Measurements from ENCODE around the genes PARD6A and TSNAXIP1.

- PRO-cap, result no peak
- RAMPAGE, long total RNA, 3 experiments, result no peak in any of the 3 experiments
Observed at GRCh38 chr16:67571090-67571370, 8.7 kb downstream of the CTCF start.

DNA sequence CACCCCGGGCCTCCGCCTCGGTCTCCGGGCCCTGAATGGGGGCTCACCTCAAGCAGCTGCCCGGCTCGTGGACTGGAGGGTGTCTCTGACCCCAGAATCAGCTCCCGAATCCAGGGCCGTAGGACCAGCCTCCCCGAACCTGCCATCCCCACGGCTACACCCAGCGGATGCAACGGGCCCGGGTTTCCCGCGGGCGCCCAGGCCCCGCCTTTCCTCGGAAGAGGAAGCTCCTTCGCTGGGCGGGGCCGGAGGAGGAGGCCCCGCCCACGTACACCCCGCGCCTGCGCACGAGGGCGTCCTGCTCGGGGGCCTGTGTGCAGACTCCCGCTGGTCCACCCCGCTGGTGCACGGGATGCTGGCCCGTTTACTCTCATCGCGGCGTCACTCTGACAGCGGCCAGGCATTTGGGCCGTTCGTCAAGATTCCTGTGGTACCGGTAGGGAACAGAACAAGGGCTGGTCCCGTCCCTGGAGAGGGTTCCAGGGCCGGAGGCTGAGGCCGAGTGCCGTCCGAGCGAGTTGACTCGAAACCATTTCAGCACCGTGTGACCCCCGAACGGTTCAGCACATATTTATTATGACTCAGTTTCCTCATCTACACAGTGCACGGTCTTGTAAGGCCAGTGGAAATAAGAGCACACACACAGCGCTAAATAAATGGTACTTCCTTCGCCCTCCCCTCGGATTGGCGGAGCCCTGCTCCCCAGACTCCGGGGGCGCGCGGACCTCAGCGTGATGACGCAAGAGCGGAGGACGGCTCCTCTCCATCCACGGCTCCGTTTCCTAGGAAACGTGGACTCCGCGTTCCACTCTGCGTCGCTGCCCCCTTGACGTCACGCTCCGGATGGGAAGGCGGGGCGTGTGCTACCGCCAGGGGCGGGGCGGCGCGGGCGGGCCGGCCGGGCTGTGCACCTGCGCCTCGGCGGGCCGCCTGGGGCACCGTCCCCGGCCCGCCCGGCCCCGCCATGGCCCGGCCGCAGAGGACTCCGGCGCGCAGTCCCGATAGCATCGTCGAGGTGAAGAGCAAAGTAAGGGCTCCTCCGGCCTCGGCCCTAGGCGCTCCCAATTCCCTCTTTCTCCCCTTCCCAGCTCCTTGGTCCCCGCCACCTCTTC, at the start of gene PARD6A:
Gene PARD6A, plus strand, starts transcription at position 886 of the 1,112 bp plus-strand sequence.
- PRO-cap, result bidirectional peak, plus-strand start at position 290 of the sequence, minus-strand start at position 212 of the sequence; bidirectional peak, plus-strand start at position 872 of the sequence, minus-strand start at position 736 of the sequence
- RAMPAGE, long total RNA, 3 experiments, result start-site peak on the minus strand in 2 of 3 experiments, centred at positions 186 to 188 of the sequence, 13 to 51 reads per replicate

DNA sequence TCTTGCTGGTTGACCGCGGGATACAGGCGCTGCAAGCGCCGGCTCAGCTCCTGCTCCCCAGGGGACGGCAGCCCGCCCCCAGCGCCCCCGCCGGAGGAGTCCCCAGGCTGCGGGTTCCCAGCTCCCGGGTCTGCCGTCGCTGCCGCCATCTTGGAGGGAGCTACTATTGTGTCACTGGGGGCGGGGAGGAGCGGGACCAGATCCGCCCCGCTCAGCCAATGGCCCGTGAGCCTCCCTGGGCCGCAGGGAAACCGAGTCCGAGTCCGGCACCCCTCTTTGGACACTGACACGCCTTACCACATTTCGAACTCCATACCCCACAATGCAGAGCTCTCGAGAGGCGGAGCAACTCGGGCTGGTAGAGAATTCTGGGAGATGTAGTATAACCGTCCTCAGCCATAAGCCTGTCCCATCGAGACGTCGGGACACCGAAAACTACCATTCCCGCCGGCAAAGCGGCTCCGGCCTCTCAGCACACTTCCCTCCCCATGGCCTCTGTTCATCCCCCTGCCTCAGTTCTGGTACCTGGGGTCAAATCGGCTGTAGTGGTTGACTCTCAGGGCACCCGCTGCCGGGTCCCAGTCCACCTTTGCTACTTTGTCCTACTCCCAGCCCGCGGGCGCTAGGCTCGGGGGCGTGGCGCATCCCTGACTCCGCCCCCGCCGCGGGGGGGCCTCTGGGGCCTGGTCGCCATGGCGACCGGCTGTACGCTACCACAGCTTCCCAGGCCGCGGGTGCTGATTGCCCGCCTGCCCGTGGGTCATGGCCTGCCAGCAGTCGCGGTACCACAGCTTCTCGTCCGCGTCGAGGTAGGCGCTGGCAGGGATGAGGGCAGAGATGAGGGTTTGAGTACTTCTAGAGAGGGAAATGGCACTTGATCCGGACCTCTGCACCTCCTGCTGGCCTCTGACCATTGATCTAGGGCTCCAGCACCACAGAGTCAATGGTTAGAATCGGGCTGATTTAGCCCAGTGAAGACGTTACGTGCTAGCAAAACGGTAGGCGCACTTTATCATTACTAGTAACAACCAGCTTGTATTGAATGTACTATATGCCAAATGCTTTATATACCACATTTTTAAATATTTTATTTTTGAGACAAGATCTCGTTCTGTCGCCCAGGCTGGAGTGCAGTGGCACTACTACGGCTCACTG, at the start of gene TSNAXIP1:
Gene TSNAXIP1, plus strand, starts transcription at position 502 of the 1,155 bp plus-strand sequence.
- PRO-cap, result bidirectional peak, plus-strand start at position 412 of the sequence, minus-strand start at position 173 of the sequence
- RAMPAGE, long total RNA, 3 experiments, result start-site peak on the minus strand in 3 of 3 experiments, centred at positions 148 to 174 of the sequence, 23 to 3,110 reads per replicate

- PRO-cap, result no peak
- RAMPAGE, long total RNA, 3 experiments, result no peak in any of the 3 experiments
Observed at GRCh38 chr16:67878811-67879860, 5.5 kb upstream of the NRN1L start.

GRCh38 chr16:67930423-67931211, 1.0 kb downstream of the CTRL start:
- PRO-cap, result no peak
- RAMPAGE, long total RNA, 3 experiments, result no peak in any of the 3 experiments

GRCh38 chr16:67932024-67932439, 370 bp upstream of the CTRL start:
- PRO-cap, result no peak
- RAMPAGE, long total RNA, 3 experiments, result no peak in any of the 3 experiments

DNA sequence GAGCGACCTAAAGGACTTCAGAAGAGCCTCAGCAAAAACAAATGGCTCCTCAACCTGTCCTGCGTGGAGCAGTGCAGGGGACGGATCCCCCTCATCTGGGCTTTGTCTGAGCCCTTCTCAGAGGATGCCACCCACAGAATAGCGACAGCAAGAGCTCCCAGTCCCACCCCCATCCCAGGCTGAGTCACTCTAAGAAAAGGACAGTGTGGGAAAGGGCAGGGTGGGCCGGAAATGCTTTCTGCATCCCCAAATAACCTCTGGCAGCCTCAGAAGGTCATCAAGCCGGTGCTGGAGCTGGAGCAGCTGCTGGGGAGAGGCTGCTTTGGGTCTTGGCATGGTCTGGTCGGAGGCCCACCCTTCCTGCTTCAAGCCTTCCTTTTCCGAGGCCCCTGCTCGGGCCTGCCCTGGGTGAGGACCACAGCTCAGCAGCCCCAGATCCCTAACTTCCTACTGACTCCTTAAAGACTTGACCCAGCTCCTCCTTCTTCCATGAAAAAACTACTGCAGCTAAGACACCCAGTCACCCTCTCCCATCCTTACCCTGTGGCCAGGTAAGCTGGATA, 8.8 kb downstream of the SLC12A4 start:
- PRO-cap, result bidirectional peak, plus-strand start at position 269 of the sequence, minus-strand start at position 186 of the sequence
- RAMPAGE, long total RNA, 3 experiments, result no peak in any of the 3 experiments

DNA sequence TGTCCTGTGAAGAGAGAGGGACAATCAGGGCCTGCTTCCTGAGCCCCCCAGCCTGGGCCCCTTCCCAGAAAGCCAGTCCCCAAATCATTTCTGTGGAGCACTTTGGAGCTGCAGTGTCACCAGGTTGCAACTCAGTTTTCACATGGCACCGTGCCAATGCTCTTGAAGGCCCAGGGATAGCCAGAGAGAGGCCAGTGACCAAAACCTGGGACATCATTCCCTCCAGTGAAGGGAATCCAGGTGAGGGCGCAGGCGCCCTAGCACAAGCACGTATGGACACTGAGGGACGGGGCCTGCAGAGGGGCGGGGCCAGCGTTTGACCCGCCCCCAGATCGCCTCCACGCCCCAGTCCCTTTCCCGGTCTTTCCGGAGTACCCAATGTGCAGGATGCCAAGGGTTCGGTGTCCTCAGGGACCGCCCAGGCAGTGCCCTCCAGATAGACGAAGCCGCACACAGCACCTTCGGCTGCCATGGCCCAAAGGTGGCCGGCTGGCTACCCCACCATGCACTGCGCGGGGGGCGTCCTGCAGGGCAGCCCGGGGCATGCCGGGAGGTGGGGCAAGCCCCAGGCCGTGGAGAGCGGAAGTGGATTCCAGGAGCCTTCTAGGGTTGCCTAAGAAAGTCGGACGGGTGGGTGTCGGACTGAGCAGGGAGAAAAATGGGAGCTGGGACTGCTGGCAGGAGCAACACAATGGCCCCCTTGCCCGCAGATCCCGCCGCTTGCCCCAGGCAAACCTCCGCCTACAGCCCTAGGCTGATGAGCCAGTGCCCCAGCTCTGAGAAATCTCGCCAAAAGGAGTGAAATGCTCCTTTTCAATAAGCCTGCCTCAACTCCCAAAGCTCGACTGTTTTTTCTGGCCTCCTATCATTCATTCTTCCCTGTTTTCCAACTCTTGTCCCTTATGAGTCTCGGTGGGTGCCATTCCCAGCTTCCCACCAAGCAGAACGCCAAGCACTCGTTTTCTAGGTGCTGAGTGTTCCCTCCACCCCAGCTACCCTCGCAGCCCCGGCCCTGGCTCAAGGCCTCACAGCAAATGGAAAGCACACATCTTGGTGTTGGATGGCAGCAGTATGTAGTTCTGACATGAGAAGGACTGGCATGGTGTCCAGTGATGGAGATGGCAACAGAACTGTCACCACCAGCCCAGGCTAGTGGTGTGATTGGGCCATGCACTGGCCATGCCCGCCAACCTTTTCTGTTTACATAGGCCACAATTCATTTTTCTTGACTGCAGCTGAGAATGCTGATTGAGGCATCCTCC, 4.5 kb downstream of the SLC12A4 start:
- PRO-cap, result no peak
- RAMPAGE, long total RNA, 3 experiments, result no peak in any of the 3 experiments

- PRO-cap, result bidirectional peak, plus-strand start at chr16:67987710, minus-strand start at chr16:67987619
- RAMPAGE, long total RNA, 3 experiments, result no peak in any of the 3 experiments
Observed at GRCh38 chr16:67987227-67988138, 7.2 kb upstream of the DPEP3 start.

GRCh38 chr16:68232220-68232897, 3.6 kb downstream of the ESRP2 start:
- PRO-cap, result no peak
- RAMPAGE, long total RNA, 3 experiments, result no peak in any of the 3 experiments

DNA sequence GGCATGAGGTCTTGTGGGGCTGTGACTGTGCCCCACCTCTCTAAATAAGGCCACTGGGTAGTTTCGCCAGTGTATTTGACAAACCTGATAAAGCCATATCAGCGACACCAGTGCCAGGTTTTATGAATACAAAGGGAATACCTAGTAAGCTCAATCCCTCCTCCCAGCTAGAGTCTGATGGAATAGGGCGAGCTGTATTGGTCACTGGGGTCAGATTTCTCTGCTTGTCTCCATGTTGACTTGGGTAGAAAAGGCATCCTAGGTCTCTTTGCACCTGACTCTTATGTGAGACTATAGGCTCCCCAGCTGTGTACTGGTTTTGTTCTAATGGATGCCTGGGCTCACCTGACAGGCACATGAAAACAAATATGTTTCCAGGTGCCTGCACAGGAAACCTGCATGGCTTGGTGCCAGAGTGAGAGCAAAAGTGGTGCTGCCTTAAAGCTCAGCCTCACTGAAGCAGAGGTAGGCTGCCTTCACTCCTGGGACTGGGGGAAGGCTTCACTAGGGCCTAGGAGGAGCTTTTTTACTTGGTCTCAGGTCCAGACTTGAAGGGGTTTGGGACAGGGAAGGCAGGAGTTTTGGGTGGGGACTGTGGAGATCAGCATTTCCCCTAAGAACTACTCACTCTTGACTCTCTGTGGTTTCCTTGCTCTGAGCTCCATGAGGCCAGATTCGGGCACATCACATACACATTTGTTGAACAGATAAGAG, 8.4 kb downstream of the SLC7A6 start:
- PRO-cap, result no peak
- RAMPAGE, long total RNA, 3 experiments, result no peak in any of the 3 experiments

DNA sequence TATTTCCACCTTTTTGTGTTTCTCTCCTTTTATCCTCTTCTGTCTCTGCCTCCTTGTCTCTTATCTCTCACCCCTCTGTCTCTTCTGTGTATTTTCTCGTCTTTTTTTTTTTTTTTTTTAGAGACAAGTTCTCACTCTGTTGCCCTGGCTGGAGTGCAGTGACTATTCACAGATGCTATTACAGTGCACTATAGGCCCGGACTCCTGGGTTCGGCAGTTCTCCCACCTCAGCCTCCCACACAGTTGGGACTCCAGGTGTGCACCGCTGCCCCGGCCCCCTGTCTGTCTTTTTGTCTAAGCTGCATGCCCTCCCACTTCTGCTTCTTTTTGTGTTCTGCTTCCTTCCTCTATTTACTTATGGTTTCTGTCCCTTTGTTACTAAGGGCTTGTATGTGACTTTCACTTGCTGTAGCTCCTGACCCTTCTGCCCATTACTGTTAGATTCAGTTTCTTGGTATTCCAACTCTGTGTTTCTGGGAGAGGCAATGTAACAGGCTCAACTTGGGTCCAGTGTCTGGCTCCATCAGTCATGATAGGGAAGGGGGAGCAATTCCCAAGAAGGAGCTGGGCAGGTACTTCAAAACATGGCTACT, 20.5 kb downstream of the SLC7A6 start:
- PRO-cap, result no peak
- RAMPAGE, long total RNA, 3 experiments, result no peak in any of the 3 experiments

- PRO-cap, result no peak
- RAMPAGE, long total RNA, 3 experiments, result no peak in any of the 3 experiments
Observed at GRCh38 chr16:68297089-68297767, 13.5 kb downstream of the SLC7A6OS start.

DNA sequence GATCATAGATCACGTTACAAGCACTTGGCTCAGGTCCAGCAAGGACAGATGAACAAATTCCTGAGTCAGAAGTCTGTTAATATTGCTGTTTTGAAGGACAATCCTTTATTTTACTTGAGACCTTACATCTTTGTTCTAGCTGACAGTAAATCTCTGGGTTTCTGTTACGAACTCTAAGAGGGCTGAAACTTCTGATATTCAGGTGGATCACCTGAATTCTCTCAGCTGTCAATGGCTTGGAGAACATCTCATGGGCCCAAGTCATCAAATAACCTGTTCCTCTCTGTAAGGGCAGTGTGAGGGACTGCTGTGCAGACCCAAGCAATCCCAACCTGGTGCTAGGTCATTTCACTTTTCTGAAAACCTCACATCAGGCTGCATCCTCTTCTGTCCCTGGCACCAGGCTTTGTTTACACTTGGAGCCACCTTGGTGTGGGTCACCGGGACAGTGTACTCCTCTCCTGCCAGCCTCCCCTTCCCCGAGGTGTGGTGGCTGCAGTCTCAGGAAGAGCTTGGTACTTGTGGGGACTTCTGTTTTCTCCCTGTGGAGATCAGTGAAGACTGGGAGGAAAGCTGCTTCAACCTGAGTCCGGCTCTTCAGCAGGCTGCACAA, 12.6 kb downstream of the SLC7A6OS start:
- PRO-cap, result no peak
- RAMPAGE, long total RNA, 3 experiments, result no peak in any of the 3 experiments

DNA sequence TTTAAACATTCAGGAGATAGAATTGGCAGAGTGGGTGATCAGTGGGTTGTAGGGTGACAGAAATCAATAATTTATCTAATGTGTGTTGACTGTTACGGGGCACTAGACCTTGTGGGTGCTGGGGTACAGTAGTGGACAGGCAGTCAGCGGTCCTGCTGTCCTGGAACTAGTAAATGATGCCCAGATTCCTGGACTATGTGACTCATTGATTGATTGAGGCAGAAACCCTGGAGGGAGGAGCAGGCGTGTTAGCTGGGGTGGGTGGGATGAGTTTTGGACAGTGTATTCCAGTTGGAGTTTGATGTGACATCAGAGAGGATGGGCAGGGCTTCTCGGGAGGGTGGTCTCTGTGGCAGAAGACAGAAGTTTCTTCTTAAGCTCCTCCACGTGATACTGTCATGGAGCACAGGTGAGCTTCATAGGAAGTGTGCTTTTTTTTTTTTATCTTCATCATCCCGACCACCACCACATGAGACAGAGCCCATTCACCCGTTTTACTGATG, 24.4 kb downstream of the PRMT7 start:
- PRO-cap, result no peak
- RAMPAGE, long total RNA, 3 experiments, result no peak in any of the 3 experiments

- PRO-cap, result bidirectional peak, plus-strand start at chr16:68345715, minus-strand start at chr16:68345438
- RAMPAGE, long total RNA, 3 experiments, result no peak in any of the 3 experiments
Observed at GRCh38 chr16:68345226-68345763, 34.5 kb downstream of the PRMT7 start.

DNA sequence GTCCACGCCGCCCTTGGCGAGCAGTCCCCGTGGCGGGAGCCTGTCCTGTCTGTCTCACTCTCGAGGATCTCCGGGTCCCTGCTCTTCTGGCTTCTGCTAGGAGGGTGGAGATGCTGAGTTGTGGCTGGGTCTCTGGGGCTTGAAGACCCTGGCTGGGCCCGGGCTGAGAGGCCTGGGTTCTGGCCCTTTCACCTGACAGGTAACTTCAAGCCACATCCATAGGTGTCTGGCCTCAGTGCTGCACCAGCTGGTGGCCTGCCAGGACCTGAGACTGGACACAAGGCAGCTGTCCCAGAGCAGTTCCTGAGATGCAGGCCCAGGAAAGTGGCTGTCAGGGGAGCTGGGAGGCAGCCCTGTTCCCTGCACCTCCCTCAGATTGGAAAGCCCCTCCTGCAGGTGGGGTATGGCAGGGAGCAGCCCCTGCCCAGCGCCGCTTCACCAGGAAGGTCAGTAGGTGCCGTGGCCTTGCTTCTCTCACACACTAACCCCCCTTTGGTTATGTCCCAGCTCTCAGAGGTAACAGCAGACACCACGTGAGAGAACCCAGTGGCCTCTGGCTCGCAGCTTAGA, 46.8 kb downstream of the PRMT7 start:
- PRO-cap, result no peak
- RAMPAGE, long total RNA, 3 experiments, result no peak in any of the 3 experiments

GRCh38 chr16:68375193-68375596, 64.4 kb downstream of the PRMT7 start:
- PRO-cap, result no peak
- RAMPAGE, long total RNA, 3 experiments, result no peak in any of the 3 experiments

DNA sequence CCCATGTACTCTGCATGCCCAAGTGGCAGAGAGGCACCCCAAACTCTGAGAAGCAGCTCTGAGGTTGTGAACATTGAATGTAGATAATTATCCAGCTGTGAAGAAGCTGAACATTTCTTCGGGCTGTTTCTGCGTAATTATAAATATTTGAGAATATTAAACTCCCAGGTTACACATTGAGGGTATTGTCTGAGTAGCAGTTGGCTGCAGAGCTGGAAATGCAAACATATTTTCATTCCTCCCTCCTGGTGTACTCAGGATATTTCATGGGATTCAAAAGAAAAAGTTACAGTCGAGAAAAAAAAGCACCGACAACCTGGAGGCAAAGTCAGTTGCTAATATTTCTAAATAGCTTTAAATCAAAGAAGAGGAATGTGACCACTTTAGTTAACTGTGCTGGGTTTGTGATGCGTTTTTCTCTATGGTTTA, 31.5 kb upstream of the ZFP90 start:
- PRO-cap, result no peak
- RAMPAGE, long total RNA, 3 experiments, result no peak in any of the 3 experiments

- PRO-cap, result no peak
- RAMPAGE, long total RNA, 3 experiments, result no peak in any of the 3 experiments
Observed at GRCh38 chr16:68643841-68644277, 1.3 kb upstream of the CDH3 start.

Measured in gastrocnemius medialis (tissue), 3 donors.